Trachea (tissue), 1 donor: ENCODE measurements around the genes TIPIN and LCTL.

DNA sequence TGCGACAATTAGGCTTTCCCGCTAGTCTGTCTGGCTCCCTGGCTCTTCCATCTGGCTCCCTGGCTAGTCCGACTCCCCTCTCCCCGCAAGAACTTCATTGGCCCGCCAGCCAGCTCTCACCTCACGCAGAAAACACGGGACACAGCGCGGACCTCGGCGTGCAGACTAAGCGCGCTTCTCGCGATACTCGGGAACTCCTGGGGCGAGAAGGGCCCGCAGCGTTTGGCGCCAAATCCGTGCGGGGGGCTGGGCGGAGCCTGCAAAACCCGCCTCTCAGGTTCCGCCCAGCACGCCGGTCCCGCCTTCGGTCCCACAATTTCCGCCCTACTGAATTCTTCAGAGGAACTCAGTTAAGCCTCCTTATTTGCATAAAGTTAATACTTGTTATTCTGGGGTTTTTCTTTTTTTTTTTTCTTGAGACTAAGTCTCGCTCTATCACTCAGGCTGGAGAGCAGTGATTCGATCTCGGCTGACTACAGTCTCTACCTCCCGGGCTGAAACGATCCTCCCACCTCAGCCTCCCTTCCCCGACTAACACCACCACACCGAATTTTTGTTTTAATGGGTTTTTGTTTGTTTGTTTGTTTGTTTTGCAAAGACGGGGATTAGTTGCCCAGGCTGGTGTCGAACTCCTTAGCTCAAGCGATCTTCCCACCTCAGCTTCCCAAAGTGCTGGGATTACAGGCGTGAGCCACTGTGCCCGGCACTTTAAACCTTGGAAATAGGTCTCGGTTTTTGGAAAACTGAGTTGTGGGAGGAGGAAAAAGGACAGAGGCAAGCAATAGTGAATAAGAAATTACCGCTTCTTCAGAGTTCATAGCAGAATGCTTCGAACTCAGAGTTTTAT is at the start of gene TIPIN:
TIPIN (minus strand) TSS at position 167 of the 847 bp plus-strand sequence.
- PRO-cap = bidirectional peak, plus-strand start at position 315 of the sequence, minus-strand start at position 167 of the sequence

DNA sequence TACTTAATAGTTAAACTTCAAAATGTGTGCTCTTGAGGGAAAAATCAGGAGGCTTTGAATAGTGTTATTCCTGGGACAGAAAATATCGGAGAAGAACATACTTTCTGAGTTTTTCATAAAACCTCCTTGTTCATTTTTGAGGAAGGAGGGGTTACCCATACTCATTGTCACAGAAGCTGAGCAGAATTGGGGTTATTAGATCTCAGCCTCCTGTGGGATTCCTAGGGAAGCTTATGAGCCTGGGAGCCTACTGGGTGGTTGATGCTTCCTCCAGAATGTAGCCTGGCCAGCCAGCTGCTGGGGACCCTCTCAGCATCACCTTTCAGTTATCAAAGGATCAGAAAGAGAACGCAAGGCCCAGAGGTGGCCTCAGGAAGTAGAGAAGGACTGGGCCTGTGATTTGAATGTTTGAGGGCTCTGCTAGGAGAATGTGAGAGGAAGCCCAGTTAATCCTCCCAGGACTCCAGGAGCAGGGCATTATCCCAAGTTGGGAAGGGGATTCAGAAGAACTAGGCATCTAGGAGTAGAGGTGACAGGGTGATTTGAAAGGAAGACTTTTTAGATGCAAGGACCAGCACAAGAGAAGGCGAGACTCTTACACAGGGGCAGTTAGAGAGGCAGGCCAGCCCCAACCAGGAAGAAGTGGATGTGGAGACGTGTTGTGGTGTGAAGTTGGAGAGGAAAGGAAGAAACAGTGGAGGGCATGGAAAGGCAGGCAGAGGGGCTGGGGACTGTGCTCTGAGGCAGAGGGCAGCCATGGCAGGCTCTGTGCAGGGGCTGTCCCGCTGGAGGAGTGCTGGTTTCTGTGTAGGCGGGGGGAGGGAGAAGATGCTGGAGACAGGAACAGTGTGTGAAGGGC is 21.4 kb downstream of the SNAPC5 start:
- PRO-cap = no peak

GRCh38 chr15:66490660-66491396 is 6.7 kb downstream of the SNAPC5 start:
- PRO-cap = no peak

DNA sequence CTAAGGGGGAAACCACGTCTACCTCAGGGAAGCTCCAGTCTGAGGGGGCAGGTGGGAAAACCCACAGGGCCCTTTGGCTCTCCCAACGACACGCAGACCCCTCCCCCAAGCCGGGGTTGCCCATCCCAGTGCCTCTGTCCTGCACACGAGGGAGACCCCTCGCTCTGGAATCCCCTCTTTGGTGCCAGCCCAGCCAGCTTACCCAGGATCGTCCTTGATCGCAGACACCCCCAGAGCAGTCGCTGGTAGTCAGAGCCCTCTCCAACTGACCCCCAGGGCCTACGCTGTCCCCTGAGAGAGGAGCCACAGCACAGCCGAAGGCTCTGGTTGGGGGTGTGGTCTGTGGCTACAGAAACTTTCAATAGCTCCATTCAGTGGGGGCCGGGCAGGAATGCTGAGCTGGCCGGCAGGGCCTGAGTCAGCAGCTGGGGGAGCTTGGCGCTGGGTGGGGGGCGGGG is at the start of gene LCTL:
LCTL (minus strand) TSS at position 344 of the 458 bp plus-strand sequence.
- PRO-cap = no peak

DNA sequence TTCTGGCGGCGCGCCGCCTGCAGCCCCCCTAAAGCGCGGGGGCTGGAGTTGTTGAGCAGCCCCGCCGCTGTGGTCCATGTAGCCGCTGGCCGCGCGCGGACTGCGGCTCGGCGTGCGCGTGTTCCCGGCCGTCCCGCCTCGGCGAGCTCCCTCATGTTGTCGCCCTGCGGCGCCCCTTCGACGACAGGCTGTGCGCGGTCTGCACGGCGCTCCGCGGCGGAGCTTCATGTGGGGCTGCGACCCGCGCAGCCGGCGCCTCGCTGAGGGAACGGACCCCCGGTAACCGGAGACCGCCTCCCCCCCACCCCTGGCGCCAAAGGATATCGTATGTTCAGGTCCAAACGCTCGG is 870 bp downstream of the SMAD6 start:
- PRO-cap = no peak

- PRO-cap = no peak
Measured at GRCh38 chr15:66718672-66719244, 16.7 kb downstream of the SMAD6 start.

- PRO-cap = no peak
Measured at GRCh38 chr15:66720132-66720801, 18.2 kb downstream of the SMAD6 start.

DNA sequence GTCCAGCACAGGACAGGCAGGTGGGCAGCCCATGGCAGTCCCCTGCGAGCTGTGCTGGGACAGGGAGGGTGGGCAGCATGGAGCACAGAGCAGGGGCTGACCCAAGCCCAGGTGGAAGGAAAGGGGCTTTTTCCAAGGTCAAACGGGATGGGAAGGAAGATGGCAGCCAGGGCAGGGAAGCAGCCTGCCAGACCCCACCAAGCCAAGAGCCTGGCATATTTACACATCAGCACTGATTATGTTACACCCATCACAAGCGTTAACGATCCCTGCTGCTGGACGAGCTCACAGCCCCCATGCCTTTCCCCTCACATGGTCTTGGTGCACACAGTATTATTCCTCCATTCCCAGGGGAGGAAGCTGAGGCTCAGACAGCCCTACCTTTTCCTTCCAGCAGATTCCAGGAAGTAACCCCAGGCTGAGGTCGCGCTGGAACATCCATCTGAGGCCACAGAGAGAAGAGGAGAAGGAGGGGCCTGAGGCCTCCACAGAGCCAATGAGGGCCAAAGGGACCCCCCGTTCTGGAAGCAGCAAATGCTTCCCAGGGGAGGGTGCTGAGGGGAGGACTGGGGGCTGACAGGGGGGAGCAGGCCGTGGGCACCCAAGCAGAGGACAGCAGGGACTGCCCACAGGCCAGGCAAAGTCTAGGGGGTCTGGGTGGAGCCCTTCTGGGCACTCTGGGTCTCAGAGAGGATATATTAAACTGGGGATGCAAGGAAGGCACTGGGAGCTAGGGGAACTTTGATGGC is 175.9 kb downstream of the SMAD6 start:
- PRO-cap = no peak

GRCh38 chr15:67032879-67033386 is 32.5 kb upstream of the SMAD3 start:
- PRO-cap = no peak

- PRO-cap = no peak
Measured at GRCh38 chr15:67070162-67070816, 4.9 kb downstream of the SMAD3 start.

DNA sequence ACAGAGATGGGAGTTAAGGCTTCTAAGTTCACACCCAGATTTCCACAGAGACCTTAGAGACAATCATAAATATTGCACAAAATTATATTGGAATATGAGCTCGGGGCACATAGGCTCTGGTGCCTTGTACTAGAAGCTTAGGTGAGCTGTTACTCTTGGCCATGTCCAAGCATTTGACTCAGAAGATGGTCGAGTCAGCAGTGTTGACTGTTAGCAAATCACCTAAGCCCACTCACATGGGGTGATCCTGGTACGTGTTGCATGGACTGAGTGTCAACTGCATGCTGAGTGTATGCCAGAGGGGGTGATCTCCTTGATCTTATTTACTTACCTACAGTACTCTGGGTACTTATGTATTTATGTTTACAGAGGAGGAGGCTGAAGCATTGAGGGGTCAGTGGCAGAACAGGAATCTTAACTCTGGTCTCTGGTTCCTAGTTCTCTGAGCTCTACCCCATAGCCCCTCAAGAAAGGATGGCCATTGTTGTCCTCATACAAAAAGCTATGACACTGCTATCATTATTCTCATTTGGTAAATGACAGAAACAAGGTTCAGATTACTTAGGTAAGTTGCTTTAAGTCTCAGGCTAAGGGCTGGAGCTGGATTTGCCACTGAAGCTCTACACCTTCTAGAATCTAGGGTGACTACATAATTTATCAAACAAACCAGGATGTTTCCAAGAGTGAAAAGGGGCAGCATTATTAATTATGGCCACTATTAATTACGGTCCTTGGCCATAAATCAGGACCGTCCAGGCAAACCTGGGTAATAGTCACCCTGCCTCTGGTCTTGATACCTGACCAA is 14.1 kb downstream of the SMAD3 start:
- PRO-cap = no peak

DNA sequence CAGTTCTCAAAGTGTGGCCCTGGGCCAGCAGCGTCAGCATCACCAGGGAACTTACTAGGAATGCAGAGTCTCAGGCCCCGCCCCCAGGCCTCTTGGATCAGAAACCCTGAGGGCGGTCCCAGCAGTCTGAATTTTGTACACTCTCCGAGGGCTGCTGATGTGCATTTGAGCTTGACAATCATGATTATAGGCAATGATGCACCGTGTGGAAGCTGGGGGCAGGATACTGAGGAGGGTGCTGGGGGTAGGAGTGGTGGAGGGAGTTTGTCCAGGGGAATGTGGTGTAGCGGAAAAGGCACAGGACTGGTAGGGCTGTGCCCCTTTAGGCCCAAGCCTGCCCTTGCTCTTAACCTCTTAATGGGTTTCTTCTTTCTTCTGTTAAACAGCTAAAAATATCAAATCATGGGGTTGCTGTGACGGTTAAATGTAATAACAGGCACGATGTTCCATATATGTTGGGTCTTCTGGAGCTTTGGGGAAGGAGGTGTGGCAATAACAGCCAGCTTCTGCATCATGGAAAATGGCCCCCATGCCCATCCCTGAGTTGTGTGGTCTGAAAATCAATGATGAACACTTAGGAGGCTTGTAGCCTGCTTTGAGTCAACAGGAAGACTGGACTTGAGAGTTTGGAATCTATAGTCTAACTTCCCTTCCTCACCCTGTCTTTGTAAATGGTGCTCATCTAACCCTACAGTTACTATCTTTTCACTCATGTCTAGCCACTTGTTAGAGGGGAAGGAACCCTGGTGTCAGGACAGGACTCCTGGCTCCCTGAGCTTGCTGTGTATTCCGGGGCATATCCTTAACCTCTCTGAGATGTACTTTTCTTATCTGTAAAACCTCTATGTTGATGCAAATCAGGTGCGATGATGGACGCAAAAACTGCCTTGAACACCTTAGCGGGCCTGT is 27.3 kb downstream of the SMAD3 start:
- PRO-cap = no peak

DNA sequence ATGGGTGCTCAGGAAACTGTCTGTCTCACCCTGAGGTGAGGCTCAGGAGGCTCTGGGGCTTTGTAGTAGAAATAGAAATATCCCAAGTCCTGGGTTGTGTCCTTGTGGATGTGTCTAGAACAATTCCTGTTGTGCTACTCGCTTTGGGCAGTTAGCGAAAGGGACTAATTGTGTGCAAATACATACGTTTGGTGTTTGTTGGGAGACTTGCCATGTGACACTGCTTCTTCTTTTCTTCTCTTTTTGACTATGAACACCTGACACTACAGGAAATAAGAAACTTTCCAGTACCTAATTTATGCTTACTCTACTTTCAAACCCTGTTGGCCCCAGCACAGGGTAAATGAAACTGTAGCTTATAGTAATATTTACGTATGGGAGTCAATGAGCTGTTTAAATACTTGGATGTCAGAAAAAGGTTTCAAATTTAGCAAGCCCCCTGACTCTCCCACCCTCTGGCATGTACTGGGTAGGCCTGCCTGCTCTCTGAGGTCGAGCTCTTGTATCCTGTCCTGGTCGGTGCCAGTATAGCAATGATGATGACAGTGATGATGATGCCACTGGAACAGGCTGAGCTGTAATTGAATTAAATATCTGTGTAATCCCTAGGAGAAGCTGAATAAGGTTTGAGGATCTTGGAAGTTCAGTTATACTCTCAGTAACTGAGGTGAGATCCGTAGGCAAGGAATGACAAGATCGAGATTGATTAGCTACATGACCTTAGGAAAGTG is 35.8 kb downstream of the SMAD3 start:
- PRO-cap = no peak

DNA sequence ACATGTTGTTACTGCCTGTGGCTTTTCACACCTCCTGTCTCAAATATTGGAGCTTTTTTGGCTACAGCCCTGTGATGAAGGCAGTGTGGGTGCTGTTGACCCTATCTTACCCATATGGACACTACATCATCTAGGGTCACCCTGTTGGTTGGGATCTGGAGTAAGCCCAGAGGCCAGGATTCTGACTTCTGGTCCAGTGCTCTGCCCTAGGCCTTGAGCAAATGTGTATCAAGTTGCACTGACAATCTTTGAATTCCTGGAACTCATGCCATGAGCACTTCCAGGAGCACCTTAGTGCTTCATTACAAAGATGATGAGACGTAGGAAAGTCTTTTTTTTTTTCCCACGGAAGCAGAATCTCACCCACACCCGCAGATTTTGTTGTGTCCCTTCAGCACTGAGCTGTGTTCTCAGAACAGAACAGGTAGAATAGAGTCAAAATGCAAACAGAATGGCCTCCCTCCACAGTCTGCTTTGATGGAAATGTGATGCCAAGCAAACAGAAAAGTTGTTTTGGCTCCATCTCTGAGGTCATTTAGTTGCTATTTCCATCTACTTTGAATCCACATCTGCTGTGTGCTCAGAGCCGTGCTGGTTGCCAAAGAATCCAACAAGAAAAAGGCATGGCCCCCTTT is 49.6 kb downstream of the SMAD3 start:
- PRO-cap = no peak

DNA sequence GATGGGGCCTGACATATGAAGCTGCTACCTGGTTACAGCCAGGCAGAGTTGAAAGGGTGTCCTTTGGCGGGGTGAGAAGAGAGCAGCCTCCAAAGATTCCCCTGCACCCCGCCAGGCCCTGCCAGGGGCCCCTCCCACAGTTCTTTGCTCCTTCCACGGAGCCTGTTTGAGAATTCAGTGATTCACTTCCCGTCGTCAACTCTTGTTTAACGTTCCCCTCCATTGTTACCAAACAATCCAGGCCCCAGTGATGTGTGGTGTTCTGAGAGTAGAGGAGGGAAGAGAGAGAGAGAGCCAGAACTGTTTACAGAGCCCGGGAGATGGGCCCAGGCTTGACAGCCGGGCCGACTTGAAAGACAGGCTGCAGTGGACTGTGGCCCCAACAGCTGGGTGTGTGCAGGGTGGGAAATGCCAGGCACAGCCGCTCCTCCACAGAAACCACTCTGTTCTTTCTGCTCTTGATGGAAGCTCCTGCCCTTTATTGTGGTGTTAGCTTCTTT is 81.5 kb downstream of the SMAD3 start:
- PRO-cap = no peak

DNA sequence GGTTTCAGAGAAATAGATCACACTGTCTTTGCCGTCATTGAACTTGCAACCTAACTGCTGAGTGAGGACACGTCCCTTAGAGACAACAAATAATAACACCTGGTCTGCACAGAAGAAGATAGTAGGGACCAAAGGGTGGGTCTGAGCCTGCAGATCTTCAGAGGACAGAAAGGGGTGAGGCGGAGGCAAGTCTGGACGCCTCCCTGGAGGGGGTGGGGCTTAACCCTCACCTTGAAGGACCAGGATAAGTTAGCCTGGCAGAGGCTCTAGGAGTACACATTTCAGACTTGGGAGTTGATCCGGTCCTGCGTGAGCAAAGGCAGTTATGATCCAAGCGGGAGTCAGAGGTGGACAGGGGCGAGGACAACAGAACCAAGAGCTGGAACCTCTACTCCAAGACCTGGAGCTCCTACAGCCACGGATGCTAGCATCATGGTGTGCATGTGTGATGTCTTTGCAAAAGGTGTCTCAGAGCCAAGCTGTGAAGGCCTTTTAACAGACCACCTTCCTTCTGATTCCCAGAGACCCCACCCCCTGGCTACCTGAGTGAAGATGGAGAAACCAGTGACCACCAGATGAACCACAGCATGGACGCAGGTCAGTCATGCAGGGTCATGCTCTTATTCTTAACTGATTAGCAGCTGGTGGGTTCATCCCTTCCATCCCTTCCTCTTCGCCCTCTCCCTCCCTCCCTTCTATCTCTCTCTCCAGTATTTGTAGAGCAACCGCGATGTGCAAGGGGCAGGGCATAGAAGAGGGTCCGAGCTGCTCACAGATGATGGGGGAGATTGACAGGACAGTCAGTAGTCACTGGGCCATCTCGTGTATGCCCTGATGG is 88.0 kb downstream of the AAGAB start:
- PRO-cap = no peak

GRCh38 chr15:67522049-67522673 is 1.2 kb downstream of the C15orf61 start:
- PRO-cap = no peak

GRCh38 chr15:67571116-67571586 is 28.6 kb downstream of the MAP2K5 start:
- PRO-cap = no peak

DNA sequence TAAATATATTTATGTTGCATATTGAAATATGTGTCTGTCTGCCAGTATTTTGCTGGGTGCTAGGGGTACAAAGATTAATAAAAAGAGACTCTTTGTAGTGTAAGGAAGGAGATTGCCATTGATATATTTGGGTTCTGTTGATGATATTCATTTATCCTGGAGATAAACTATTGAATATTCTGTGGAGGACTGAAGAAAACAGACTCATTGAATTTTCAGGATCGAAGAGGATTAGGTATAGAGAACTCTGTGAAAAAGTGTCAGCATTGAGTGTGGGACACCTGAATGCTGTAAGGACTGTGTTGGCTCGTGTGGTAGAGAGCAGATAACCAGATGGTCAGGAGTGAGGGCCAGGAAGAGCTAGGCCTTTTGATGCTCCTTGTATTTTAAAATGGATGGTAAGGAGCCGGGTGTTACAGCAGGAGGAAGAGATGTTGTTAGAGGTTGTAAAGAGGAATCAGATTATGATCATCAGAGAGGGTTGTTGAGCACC is 119.1 kb upstream of the SKOR1 start:
- PRO-cap = no peak

DNA sequence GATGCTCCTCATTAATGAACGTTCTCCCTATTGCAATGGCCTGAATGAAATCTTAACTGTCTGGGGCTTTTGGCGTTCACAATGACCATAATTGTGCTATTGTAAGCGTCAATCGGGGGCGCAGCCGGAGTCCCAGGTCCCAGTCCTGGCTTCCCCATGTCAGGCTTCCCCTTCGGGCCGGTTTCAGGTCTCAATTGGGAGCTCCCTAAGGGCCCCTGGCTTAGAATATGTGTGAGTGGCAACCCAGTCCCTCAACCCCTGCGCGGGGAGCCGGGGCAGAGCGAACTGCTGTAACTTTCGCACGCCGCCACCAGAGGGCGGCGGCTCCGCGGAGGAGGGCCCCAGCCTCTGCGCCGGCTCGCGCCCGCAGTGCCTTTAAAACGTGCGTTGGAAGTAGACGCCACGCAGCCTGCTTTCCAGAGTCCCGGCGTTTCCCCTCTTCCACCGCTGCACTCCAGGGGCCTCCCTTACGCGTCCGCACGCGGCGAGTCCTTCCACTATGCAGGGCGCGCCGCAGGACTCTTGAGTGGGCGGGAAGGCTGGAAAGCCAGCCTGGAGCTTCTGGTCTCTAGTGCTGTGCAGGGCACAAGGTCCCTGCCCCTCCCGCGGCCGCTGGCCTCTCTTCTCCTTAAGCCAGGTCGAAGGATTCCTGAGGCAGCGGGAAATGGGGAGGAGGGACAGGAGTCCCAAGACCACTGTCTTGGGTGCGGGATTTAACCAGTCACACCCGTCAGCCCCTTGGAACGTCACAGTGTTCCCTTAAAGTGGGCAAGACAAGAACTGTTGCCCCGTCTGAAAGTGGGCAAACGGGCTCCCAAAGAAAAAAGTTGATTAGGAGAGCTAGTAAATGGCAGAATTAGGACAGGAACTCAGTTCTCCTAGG is 38.2 kb downstream of the SKOR1 start:
- PRO-cap = unidirectional peak, plus-strand start at position 378 of the sequence